NT2/D1 (cell line): ENCODE results near the gene ABCA13.

GRCh38 chr7:44969456-44970457 is 9.1 kb downstream of the MYO1G start:
- RRBS, 2 experiments: no CpG with 5 or more reads among the region's 22 CpGs

DNA sequence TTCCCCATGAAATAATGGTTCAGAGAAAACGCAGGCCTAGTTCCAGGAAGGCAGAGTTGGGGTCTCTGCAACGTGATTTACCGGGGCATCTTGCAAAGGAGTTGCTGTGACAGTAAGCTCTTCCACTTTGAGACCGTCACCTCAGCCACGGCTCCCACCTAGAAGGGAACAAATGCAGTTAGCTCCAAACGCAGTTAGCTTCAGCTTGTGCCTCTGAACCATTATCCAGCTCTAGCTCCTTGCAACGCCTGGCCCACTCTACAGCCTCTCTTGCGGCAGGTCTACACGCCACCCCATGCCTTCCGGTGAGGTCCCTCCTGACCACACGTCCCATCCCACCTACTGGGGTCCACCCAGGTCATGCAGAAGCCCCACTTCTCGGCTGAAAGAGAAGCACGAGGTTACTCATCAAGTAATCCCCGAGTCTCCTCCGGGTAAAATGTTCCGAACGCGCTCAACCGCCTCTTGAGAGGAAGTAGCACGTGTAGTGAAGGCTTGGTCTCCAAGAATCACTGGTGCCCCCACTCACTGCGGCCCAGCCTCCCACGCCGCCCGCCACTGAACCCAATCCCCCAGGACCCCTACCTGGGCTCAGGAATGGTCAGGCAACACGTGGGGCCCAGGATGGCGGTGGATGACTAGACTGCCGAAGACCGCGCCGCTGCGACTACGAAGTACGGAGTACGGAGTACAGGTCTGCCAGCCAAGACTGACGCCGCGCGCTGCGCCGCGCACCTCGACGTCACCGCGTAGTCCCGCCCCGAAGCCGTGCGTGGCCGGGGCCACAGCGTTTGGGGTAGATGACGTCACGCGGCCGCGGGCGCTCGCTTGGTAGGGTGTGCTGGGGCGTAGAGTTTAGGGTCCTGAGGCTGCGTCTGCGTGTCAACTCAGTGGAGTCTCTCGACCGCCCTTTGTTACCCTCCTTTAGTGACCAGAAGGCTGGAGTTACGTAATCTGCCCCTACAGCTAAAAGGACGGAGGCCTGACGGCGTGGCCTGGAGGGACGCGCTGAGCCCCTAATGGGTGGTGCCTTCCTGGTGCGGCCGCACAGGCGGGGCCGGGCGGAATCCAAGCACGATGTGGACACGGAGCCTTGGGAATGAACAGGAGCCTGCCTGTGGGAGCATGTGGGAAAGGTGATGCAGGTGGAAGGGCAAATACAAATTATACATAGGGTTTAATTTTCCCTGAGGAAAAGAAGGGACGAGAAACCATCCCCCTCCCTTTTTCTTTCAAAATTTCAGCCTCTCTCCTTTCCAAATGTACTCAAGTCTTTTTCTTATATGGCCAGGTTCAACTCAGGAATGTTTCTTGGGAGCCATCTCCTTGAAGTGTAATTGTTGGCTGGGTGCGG is 7.6 kb upstream of the MYO1G start:
- RRBS, 2 experiments: no CpG with 5 or more reads among the region's 78 CpGs

- RRBS, 2 experiments: no CpG with 5 or more reads among the region's 10 CpGs
Measured at GRCh38 chr7:45890063-45891113, 2.1 kb downstream of the IGFBP1 start.

- RRBS, 2 experiments: no CpG with 5 or more reads among the region's 8 CpGs
Measured at GRCh38 chr7:45891792-45892344, 3.6 kb downstream of the IGFBP1 start.

- RRBS, 2 experiments: no CpG with 5 or more reads among the region's 13 CpGs
Measured at GRCh38 chr7:46650966-46652384, 730.4 kb upstream of the IGFBP3 start.

GRCh38 chr7:47147021-47147911 is 434.6 kb downstream of the TNS3 start:
- RRBS, 2 experiments: no CpG with 5 or more reads among the region's 3 CpGs

DNA sequence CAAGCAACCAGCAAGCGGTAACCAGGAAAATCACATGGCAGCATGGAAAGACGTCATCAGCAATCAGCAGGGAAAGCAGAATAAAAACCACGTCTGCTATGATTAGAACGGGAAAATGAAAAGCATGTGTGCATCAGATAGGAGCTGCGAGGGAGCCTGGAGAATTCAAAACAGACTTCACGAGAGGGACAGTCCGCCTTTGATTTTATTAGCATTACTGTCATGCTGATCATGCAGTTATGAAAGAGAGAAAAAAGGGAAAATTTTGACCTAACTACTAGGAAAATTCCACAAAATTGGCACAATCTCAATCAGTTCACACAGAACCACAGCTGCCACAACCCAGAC is 296.1 kb downstream of the TNS3 start:
- RRBS, 2 experiments: no CpG with 5 or more reads among the region's 7 CpGs

DNA sequence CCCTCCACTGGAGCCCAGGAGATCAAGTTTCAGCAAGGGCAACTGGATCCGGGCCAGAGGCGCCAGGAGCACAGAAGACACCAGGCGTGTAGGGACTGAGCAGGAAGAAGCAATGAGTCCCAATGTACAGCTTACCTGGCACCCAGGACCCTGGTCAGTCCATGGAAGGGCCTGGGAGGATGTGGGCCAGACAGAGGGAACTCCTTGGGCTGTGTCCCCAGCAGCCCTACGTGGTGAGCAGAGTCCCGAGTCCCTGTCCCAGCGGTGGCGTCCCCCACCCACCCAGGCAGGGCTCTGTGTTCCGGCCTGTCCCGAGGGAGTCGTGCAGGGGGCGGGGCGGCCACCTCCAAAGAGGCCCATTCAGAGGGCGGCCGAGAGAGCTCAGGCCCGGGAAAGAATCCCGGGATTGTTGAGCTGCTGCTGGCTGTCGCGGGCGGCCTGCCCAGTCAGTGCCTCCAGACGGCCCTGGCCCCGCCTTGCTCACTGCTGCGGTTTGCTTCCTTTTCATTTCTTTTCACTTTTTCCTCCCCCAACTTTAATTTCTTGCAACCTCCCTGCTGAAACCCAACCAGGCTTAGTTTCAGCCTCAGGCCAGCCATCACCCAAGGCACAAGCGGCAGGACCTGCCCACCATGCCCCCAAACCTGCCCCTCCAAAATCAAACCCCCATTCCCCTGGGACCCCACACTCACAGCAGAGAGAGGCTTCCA is 253.9 kb downstream of the TNS3 start:
- RRBS, 2 experiments: under 1 to 2% methylated on average over 4 of the region's 23 CpGs

GRCh38 chr7:47361515-47362293 is 220.2 kb downstream of the TNS3 start:
- RRBS, 2 experiments: no CpG with 5 or more reads among the region's 7 CpGs

DNA sequence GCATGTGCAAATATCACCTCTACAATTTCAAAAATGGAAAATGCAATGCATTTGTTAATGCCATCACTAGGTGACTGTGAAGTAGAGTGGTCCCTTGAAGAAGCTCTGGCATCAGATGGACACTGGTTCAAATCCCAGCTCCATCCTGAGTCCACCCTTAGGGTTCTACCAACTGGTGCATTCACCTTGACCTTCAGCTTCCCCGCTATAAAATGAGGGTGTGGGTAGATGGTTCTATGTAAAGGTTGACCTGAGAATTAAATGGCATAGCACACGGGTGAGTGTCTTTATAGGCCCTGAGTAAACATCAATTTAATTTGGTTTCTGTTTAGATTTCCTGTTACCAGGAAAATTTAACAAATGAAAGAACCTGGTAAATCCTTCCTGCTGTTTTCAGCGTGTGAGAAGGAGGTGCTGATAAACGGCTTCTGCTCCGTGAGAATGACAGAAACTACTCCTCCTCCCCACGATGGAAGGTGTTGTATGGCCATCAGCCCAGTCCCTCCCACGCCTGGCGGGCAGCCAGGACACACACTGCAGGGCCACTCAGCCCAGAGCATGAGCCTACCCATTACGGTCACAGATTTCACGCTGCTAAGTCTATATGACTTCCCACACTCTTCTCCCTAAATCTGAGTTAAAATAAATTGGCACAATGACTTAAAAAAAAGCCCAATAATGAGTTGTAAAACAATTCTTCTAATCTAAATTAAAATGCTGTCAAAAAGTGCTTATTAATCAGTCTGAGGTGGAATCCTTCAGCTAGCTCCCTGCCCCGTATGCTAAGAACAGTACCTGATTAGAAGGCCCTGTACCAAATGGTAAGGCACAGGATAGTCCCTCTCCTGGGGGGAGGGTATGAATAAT is 210.0 kb downstream of the TNS3 start:
- RRBS, 2 experiments: no CpG with 5 or more reads among the region's 11 CpGs

GRCh38 chr7:47377557-47378150 is 204.3 kb downstream of the TNS3 start:
- RRBS, 2 experiments: no CpG with 5 or more reads among the region's 5 CpGs

DNA sequence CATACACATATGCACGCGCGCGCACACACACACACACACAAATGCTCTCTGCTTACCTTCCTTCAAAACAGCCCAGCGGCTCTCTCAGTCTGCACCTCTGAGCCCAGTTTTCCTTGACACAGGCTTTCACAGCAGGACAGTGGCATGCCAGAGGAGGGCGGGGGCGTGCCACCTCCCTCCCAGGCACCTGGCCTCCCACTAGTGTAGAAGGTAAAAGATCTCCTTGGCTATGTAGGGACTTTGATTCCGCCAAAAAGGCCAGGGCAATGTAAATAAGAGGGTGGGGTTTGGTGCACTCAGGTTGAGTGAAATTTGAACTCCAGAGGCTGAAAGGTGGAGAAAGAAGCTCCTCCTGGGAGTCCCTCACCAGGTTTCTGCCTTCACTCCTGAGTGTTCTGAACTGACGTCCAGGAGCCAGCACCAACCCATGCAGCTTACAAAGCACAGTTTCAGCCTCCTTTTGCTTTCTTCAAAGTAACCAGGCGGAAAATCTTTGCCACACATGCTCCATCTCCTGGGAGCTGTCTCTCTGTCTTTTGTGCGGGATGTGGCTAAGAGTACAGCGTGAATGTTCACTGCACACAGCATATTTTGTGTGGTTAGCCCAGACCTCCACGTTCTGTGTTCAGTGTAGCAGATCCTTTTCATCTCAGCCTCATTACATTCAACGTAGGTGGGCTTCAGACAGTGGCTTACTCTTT is 201.0 kb downstream of the TNS3 start:
- RRBS, 2 experiments: no CpG with 5 or more reads among the region's 14 CpGs

- RRBS, 2 experiments: no CpG with 5 or more reads among the region's 17 CpGs
Measured at GRCh38 chr7:47390568-47391605, 191.0 kb downstream of the TNS3 start.

DNA sequence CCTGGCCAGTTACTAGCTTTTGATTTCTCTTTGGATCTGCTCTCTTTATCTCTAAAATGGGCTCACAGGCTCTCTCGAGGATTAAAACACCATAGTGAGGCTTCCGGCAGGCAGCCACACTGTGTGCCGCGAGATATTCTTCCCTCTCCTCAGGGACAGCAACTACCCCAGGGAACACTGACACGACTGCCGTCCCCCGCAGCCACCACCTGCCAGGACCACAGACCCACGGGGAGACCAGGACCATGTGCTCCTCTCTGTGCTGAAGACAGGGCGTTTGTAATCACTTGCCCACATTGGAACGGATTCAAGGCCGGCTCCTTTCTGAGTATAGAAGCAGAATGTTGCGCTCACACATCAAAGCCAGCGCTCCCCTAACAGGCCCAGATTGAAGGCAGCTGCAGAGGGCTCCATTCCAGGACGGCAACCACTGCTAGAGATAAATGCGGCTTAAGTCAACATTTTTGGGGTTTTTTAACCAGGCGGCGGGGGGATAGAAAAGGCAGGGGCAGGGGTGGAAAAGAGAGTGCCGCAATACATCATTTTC is 189.8 kb downstream of the TNS3 start:
- RRBS, 2 experiments: no CpG with 5 or more reads among the region's 18 CpGs

DNA sequence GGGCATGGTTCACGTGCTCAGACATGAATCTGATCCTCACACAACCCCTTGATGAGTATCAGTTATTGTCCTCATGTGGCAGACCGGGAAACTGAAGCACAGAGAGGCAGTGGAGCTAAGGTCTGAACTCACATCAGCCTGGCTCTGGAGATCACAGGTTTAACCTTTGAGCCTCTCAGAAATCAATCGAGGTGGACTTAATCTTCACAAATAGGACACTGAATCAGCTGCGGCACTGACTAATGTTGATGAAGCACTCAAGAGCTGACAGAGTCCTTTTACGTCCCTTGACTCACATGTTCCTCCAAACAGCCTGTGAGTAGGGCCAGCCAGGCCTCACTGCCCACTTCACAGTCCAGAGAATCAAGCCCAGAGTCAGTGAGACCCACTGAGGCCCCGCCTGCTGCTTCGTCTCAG is 63.2 kb downstream of the TNS3 start:
- RRBS, 2 experiments: no CpG with 5 or more reads among the region's 7 CpGs

GRCh38 chr7:47537052-47537809 is 44.7 kb downstream of the TNS3 start:
- RRBS, 2 experiments: 7 to 20% methylated on average over 16 of the region's 62 CpGs

GRCh38 chr7:47757894-47758450 is 176.1 kb upstream of the TNS3 start:
- RRBS, 2 experiments: no CpG with 5 or more reads among the region's 10 CpGs

DNA sequence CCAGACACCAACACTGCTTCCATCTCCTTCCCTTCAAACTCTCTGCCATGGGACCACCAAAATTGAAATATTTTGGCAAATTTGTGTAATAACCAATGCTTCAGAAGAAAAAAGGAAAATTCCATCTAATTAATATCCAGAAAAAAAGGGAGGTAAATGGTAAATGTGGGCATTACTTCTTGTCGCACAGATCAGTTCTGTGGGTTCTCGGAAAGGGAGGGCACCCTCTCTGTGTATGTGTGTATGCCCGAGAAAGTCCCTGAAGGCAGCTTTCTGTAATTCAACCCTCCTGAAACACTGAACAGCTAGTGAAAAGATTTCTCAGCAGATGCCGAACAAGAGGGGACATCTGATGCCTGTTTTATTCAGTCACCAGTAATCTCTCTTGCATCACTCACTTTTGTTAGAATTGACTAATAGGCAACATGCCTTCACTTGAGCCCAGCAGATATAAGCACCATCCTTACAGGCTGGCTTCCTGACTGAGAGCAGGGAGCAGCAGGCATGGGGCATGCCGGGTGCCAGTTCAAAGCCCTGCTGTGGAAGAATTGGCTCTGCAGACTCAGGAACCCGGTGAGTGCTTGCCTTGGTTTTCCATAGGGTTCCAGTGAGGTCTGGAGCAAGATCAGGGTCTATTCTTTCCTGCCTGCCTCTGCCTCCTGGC is at the start of gene ABCA13:
Gene ABCA13 (plus strand): TSS at position 479 of the 664 bp plus-strand sequence.
- RRBS, 2 experiments: 82 to 94% methylated on average over 2 of the region's 6 CpGs

- RRBS, 2 experiments: no CpG with 5 or more reads among the region's 22 CpGs
Measured at GRCh38 chr7:48200898-48201713, 29.8 kb downstream of the ABCA13 start.

DNA sequence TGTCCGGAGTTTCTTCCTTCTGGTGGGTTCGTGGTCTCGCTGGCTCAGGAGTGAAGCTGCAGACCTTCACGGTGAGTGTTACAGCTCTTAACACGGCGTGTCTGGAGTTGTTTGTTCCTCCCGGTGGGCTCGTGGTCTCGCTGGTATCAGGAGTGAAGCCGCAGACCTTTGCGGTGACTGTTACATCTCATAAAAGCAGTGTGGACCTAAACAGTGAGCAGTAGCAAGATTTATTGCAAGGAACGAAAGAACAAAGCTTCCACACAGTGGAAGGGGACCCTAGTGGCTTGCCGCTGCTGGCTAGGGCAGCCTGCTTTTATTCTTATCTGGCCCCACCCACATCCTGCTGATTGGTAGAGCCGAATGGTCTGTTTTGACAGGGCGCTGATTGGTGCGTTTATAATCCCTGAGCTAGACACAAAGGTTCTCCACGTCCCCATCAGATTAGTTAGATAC is 30.7 kb downstream of the ABCA13 start:
- RRBS, 2 experiments: no CpG with 5 or more reads among the region's 17 CpGs